Omental fat pad (tissue), 4 donors: ENCODE measurements around the genes FOXP1 and EBLN2.

GRCh38 chr3:71511108-71511593, 72.4 kb downstream of the FOXP1 start:
- PRO-cap: no peak
- RAMPAGE, long total RNA, 4 experiments: no peak in any of the 4 experiments

DNA sequence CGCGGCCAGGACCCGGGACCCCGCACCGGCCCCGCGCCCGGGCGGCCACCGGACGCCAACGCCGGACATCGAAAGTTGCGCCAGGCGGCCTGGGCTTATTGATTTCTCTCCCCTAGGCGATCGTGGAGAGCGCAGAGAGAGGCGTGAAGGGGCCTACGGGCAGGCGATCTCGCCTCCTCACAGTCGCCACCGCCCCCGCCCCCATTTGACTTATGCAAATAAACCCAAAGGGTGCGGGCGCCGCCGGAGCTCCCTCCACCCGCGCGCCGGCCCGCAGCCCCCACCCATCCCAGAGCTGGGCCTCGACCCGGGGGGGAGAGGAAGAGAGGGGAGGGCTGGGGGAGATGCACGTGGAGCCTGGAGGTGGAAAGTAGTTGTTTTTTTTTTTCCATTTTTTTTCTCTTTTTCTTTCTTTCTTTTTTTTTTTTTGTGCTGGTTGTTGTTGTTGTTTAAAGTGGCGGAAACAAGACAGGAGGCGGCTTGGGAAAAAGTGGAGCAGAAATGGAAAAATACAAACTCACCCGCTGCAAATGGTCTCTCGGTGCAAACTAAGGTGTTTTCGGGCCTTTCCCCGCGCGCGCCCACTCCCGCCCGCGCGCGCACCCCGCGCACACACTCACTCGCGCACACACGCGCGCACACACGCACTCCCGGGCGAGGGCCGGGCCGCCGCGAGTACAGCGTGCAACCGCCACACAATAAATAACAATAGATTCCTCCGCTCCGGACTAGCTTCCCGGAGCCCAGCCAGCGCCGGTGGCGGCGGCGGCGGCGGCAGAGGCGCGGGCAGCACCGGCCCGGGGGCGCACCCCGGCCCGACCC, at the start of gene FOXP1:
Gene FOXP1, minus strand, starts transcription at position 679 of the 822 bp plus-strand sequence.
- PRO-cap: no peak
- RAMPAGE, long total RNA, 4 experiments: start-site peak on the minus strand in 1 of 4 experiments, centred at position 647 of the sequence, 21 reads per replicate

DNA sequence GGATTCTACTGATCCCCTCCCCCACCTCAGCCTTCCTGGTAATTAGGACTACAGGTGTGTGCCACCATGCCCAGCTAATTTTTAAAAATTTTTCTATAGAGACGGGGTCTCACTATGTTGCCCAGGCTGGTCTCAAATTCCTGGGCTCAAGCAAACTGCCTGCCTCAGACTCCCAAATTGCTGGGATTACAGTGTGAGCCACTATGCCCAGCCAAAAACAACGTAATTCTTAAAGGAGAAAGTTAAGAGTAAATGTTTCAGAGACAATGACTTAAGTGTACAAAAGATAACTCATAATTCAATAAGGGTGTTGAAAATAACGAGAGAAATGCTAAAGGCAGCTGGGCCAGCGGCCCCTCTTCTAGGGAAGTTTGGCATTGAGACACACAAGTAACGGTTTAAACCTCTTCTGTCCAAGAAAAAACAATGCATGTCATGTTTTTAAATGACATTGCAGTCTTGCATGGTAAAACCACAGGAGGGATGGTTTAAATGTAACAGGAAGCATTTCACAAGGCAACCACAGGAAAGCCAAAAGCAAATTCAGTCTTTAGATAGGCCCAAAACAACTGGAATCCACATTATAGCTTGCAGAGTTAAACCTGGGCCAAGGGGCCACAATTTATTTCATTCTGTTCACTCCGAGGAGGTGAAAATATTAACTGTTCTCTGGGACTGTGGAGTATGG, 5.1 kb downstream of the PROK2 start:
- PRO-cap: no peak
- RAMPAGE, long total RNA, 4 experiments: no peak in any of the 4 experiments

DNA sequence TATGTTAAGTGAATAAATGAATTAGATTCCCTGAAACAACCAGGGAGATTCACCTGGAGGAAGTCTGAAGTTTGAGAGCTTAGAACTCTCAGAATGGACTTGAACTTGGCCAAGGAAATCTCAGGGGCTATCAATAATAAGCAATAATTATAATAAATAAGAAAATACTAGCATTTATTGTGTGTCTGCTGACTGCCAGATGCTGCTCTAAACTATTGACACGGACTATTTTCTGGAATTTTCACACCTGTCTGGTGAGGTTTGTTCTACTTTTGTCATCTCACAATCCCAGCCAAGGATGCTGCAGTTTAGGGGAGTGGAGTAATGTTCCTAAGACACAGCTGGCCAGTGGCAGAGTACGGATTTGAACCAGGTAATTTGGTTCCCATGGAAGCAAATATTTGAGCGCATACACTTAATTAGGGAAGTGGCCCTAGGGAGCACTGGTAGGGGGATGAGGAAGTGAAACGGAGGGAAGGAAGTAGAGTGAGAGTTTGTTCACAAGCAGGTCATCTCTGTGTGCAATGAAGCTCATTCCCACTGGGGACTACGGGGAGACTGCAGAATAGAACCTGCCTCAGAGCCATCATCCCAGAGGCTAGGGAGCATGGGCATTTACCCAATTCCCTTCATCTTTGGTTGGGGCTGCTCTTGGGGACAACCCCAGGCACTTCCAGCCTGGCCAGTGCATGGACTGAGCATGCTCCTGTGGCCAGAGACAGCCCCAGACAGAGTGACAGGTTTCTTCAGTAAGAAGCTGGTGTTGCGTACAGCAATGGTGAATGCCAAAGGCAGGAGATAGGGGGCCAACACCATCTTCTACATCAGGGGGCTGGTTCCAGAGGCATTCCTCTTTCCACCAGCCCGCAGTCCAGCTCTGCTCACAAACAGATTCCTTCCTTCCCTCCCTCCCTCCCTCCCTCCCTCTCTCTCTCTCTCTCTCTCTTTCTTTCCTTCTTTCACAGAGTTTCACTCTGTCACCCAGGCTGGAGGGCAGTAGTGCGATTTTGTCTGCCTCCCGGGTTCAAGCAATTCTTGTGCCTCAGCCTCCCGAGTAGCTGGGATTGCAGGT, 317.2 kb upstream of the PROK2 start:
- PRO-cap: no peak
- RAMPAGE, long total RNA, 4 experiments: no peak in any of the 4 experiments

DNA sequence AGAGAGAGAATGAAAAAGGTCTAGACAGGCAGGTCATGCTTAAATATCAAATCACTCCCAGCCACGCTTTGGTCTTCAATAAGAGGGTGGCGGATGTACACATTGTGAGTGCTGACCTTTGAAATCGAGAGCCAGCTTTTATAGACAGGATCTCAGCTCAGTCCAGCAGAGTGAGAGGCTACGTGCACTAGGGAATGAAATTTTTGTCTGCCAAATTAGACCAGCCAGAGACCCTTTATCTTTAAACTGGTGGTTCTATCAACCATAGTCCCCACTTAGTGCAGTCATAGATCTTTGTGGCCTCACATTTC, 342.3 kb upstream of the PROK2 start:
- PRO-cap: no peak
- RAMPAGE, long total RNA, 4 experiments: no peak in any of the 4 experiments

- PRO-cap: no peak
- RAMPAGE, long total RNA, 4 experiments: no peak in any of the 4 experiments
Observed at GRCh38 chr3:72376859-72377771, 471.1 kb downstream of the SHQ1 start.

GRCh38 chr3:72461975-72462319, 386.3 kb downstream of the SHQ1 start:
- PRO-cap: no peak
- RAMPAGE, long total RNA, 4 experiments: no peak in any of the 4 experiments

DNA sequence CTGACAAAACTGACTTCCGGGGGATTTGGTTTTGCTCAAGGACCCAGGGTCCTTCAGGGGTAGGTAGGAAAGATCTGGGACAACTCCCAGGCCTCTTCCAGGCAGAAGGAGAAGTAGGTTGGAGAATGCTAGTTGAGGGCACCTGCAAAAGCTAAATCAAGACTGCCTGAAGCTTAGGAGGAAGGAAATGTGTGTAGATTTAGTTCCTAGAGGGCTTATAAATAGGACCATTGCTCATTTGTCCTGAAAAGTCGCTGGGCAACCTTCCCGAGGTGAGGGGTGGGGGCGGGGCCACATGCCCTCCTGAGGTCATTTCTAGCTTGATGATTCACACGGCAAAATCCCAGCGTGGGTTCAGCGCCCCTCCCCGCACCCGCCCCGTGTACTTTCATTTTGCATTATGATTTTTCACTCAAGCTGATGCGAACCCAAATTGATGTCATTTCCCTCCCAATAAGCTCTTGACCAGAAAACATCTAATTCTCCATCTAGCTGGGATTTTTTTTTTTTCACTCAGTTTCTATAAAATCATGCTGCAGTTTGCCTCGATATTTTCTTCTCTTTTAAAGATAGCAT, 365.4 kb downstream of the SHQ1 start:
- PRO-cap: no peak
- RAMPAGE, long total RNA, 4 experiments: no peak in any of the 4 experiments

- PRO-cap: no peak
- RAMPAGE, long total RNA, 4 experiments: no peak in any of the 4 experiments
Observed at GRCh38 chr3:72721730-72722017, 126.6 kb downstream of the SHQ1 start.

DNA sequence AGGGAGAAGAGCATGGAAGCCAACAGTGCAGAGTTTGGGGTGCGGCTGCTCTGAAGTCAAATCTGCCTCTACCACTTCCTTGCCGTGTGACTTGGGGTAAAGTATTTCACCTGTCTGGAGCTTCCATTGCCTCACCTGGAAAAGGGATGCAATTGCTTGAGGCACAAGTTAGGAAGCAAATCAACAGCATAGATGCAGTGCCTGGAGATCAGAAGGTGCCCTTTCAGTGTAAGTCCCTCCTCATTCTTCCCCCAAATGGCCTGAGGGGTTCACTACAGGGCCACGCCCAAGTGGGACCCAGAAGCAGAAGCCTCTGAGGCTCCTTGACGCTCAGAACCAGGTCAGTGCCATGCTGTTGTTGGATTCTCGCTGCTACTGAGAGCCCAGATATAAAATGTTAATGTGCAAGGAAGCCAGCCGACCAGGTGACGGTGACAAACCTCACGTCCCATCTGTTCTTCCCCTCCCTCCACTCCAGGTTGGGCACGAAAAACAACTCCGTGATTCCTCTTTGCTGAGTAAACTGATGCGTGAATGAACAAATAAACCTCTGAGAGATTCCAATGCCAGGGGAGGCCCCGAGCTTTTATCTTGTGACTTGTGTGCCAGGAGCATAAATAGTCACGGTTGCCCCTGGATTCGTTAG, 119.6 kb downstream of the SHQ1 start:
- PRO-cap: no peak
- RAMPAGE, long total RNA, 4 experiments: no peak in any of the 4 experiments

GRCh38 chr3:72738283-72739467, 109.6 kb downstream of the SHQ1 start:
- PRO-cap: no peak
- RAMPAGE, long total RNA, 4 experiments: no peak in any of the 4 experiments

DNA sequence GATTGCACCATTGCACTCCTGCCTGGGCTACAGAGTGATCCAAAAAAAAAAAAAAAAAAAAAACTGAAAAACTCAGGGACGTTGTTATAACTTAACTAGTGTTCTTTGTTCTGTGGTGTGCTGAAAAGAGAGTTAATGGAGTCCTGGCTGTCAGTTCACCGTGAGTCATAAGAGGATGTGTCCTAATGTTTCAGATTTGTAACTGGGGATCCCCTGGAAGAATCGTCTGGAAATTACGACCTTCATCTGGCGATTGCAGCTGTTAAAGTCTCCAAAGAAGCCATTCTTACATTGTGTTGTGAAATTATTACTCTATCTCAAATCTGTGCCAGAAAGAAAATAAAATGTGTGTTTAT, 1.0 kb upstream of the GXYLT2 start:
- PRO-cap: no peak
- RAMPAGE, long total RNA, 4 experiments: no peak in any of the 4 experiments

DNA sequence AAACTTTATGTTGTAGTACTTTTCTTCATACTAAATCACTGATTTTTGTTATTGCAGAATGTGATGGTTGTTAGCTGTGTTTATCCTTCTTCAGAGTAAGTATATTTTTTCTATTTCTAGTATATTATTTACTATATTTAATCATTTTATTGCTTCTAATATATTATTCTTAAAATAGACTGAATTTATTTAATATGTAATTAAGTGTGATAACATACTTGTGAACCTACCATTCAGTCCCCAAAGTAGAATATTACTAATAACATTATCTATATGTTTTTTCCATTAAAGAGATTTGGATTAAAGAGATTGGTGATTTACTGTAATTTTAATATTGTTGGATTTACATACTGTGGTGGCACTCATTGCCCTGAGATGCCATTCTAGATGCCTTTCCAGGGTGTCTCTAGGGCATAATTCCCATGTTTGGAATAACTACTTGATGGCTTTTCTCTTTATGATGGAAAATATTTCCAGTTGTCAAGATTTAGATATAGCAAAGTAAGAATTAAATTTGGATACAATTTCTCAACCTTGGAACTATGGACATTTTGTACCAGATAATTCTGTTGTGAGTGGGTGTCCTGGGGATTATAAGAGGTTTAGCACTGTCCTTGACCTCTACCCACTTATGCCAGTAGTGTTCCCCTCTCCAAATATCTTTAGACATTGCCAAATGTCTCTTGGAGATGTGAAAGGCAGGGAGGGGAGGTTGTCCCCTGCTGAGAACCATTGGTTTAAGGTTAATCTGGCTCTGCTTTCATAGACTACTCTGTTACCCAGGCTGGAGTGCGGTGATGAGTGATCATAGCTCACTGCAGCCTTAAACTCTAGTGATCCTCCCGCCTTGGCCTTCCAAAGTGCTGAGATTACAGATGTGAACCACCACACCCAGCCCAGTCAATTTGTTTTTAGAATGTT, at the start of gene EBLN2:
Gene EBLN2, plus strand, starts transcription at position 694 of the 921 bp plus-strand sequence.
- PRO-cap: no peak
- RAMPAGE, long total RNA, 4 experiments: no peak in any of the 4 experiments

DNA sequence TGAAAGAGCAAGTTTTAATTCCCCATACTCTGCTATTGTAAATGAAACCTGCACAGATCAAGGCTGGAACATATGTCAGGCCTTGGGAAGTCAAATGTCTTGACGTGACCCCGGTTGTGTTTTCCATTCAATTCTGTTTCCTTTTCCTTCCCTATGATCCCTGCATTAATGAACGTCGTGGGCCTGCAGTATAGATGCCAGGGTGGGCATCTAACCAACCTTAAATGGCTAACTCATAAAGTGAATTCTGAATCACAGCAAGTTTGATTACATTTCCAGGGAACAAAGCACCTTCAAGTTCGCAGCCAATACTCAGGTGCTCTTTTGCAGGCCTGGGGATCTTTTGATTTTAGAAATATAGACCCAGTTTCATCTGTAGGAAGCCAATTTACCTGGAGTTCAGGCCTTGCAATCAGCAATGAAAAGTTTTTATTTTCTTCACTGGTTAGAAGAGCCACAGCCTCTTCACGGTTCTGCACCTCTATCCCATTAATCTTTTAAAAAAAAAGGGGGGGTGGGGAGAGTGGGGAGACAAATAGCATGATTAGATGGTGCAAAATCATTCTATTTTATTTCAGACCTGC, 237.1 kb downstream of the PDZRN3 start:
- PRO-cap: no peak
- RAMPAGE, long total RNA, 4 experiments: no peak in any of the 4 experiments

DNA sequence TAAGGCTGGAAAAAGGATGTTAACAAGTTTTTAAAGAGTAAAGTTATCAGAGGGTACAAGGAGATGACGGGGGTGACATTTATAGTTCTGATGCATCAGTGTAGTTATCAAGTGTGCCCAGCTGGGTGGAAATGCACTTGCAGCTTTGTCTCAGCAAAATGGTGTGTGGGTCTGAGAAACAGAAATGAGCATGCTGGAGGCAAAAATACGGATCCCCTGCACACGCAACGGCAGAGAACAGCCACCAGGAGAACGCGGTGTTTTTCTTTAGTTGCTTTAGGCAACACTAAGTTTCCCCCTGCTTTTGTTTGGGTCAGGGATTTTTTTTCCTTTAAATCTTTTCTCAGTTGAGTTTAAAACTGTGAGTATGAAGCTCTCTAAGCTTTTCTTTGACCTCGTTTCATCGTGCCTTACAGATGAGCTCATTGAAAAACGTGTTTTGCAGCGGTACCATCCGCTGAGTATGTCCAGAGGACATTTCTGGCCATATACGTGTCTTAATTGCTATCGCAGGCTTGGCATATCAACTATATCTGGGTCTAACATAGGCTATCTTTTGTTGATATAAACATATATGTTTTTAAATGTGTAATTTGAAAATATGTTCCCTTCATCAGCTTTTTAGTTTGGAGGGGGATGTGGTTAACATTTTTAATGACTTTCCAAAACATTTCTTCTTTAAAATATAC, 205.3 kb downstream of the PDZRN3 start:
- PRO-cap: no peak
- RAMPAGE, long total RNA, 4 experiments: no peak in any of the 4 experiments

DNA sequence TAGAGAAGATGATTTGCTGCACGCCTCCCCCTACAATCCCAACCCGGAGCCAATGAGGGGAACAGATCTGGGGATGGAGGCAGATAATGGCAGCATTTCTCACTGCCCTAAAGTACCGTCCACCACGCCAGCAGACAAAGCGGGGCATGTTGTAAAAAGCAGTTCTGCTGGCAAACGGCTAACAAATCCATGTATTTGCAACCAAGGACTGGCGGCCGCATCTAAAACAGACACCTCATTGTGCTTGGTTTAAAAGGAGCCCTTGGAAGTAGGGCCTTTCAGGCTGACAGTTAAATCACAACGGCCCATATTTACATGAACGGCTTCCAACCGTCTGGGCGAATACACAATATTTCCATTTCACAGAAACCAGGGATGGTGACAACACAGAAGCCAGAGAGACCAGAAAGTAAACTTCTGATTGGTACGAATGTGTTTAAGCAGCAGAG, 113.2 kb downstream of the PDZRN3 start:
- PRO-cap: no peak
- RAMPAGE, long total RNA, 4 experiments: no peak in any of the 4 experiments

GRCh38 chr3:73609140-73609547, 15.6 kb downstream of the PDZRN3 start:
- PRO-cap: no peak
- RAMPAGE, long total RNA, 4 experiments: no peak in any of the 4 experiments

DNA sequence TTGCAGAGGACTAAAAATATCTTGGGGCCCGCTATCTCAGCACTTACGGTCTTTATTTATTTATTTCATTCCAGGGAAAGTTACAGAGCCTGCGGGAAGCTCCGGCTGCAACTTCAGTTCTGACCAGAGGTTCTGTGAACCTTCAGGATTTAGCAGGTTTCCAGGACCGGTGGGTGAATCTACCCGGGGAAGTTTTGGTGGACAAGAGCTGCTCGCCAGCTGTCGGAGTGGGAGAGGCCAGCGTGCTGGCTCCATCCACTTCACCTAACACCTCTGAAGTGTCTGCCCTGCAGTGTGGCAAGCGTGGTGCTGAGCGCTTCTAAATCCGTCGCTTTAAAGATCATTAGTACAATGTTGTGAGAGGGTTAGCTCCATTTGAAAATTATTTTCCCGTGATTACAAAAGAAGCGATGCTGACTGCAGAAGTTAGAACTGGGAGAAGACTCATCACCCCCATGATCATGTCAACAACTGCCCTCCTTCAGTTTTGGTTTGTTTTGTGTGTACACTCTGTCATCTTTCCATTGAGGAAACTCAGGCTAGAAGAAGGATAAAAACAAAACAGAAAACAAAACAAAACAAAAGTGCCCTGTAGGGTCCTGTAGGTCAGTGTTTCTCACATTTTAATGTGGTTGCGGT, 716 bp upstream of the PDZRN3 start:
- PRO-cap: no peak
- RAMPAGE, long total RNA, 4 experiments: no peak in any of the 4 experiments

GRCh38 chr3:73727016-73727458, 102.3 kb upstream of the PDZRN3 start:
- PRO-cap: no peak
- RAMPAGE, long total RNA, 4 experiments: no peak in any of the 4 experiments

GRCh38 chr3:74018473-74018982, 393.8 kb upstream of the PDZRN3 start:
- PRO-cap: no peak
- RAMPAGE, long total RNA, 4 experiments: no peak in any of the 4 experiments